ENCODE measurements around a stretch of chr3.

DNA sequence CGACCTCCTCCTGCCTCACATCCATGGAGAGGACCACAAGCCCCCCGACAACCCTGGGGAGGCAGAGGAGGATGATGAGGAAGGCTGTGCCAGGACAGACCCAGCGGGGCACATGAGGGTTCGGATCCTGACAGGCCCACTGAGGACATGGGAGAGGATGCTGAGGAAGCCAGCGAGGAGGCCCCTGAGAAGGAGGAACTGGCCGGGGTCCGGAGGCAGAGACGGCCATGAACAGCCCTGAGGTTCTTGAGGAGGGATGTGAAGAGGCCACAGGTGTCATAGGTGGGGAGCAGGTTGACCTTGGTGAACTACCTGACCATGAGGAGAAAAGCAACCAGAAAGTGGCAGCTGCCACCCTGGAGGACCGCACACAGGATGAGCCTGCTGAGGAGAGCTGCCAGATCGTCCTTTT, 55.0 kb upstream of the WNT7A start:
- PRO-cap = no peak
- RAMPAGE, long total RNA, 5 experiments = no peak in any of the 5 experiments
- RRBS = no CpG with 5 or more reads among the region's 10 CpGs

GRCh38 chr3:14144141-14145229, 19.6 kb downstream of the TMEM43 start:
- PRO-cap = no peak
- RAMPAGE, long total RNA, 5 experiments = no peak in any of the 5 experiments
- RRBS = no CpG with 5 or more reads among the region's 10 CpGs

DNA sequence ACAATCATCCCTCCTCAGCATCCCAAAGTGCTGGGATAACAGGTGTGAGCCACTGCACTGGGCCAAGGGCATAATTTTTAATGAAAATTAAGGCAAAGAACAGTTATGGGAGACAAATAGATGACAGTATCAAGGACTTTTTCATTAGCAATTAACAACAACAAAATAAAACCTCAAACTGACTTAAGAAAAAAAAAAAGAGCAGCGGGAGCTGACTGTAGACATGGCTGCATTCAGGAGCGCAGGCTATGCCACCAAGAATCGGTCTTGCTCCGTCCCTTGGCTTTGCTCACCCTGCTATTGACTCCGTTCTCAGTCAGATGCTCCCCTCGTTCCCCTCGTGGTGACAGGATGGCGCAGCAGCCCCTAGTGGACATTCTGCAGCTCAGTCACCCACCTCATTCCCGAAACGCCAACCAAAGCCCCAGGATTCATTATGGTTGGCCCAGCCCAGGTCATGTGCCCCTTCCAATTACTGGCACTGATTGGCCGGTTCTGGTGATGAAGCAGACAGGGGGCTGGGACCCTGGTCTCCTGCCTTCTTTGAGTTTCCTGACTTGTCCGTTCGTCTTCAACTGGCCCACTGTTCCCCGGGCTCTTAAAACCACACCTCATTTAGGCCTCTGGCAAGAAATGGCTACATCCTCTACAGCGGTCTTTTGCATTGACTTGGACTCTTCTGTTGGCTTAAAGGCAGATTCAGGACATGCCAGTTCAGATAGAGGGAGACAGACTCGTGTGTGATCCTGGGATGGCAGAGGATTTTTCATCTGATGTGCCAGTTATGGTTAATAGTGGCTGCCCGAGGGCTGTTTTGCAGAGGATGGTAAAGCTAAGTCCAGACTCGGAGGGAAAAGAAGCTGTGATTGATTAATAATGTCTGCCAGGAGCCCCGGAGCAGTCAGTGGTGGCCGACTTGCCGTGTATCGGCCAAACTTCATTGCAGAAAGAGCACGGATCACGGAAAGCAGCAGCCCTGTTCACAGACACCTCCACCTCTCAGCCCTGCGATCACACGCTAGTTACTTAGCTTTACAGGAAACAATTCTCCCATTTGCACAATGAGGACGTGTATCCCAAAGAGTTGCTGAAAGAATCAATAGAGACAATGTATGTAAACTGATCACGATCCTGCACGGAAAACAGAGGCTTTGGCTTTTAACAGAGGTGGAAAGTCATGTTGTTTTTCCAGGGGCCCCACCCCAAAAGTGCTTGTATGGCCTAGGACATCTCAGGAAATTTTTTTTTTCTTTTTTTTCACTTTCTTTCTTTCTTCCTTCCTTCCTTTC, 37.8 kb downstream of the LSM3 start:
- PRO-cap = no peak
- RAMPAGE, long total RNA, 5 experiments = no peak in any of the 5 experiments
- RRBS = 83% methylated on average over 4 of the region's 29 CpGs

- PRO-cap = no peak
- RAMPAGE, long total RNA, 5 experiments = no peak in any of the 5 experiments
- RRBS = no CpG with 5 or more reads among the region's 11 CpGs
Observed at GRCh38 chr3:14242919-14243761, 64.5 kb downstream of the LSM3 start.

- PRO-cap = bidirectional peak, plus-strand start at chr3:14402628, minus-strand start at chr3:14402397
- RAMPAGE, long total RNA, 5 experiments = no peak in any of the 5 experiments
- RRBS = 5% methylated on average over 15 of the region's 41 CpGs
Observed at GRCh38 chr3:14402110-14402519, 291 bp upstream of the SLC6A6 start.

DNA sequence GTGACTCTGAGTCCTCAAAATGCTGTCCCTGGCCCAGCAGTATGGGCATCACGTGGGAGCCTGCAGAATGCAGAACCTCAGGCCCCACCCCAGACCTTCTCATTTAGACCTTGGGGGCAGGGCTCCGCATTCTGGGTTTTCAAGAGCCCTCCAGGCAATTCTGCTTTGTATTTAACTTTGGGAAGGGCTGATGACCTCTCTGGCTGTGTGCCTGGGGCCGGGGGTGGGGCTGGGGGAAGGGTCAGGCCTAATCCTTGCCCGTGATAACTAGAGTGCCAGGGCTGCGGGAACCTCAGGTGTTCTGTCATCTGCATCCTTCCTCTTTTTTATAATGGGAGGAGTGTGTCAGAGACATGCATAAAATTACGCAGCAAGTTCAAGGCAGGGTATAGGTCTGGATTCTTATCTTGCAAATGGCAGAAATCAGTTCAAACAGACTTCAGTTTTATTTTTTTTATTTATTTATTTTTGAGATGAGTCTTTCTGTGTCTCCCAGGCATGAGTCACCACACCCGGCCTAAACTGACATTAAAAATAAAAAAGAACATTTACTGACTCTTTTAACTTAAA, 11.2 kb downstream of the SLC6A6 start:
- PRO-cap = no peak
- RAMPAGE, long total RNA, 5 experiments = no peak in any of the 5 experiments
- RRBS = no CpG with 5 or more reads among the region's 7 CpGs

DNA sequence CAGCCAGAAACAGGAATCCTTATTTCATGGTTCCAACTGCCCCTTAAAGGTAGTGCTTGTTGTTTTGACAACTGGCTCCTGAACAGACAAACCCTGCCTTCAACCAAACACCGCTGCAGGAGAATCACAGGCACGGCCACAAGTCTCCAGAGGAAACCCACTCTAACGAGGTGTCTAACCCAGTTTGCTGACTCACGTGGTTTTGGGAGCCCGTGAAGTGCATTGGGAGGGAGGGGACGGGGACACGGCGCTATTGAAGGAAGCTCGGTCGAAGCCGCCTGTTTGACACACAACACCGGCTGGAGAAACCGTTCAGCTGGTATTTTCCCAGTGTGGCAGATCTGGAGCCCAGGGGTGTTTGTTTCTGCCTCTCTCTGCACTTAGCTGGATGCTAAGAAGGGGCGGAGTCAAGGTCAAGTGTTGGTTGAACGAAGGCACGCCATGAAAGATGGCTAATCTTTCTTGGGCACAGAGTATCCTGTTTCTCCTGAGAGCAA, 22.3 kb downstream of the SLC6A6 start:
- PRO-cap = no peak
- RAMPAGE, long total RNA, 5 experiments = no peak in any of the 5 experiments
- RRBS = no CpG with 5 or more reads among the region's 16 CpGs

DNA sequence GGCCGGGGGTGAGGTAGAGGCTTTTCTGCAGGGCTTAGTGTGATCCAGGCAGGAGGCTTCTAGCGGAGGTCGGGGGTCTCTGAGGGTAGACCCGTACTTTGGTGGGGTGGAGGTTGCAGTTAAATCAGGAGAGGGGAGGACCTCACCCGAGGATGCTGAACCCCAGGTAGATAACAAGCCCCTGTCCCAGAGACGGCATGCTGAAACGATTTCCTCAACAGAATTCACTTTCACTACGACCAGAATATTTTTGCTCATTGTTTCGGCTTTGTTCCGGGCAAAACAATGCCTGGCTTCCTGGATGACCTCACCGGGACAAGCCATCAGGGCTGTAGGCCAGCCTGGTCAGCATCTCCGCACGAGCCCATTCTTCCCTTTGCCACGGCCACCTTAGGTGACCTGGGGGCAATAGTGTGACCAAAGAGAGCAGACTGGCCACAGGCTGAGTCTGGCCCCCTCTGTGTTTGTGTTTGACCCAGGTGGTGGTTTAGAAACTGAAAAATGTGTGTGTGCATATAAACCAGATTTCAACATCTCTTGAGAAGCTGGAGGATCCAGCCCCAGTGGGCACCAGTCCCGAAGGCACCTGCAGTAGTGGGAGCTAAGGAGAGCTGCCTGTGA, 33.0 kb downstream of the SLC6A6 start:
- PRO-cap = no peak
- RAMPAGE, long total RNA, 5 experiments = no peak in any of the 5 experiments
- RRBS = no CpG with 5 or more reads among the region's 15 CpGs

- PRO-cap = no peak
- RAMPAGE, long total RNA, 5 experiments = no peak in any of the 5 experiments
- RRBS = no CpG with 5 or more reads among the region's 7 CpGs
Observed at GRCh38 chr3:14466928-14467289, 64.5 kb downstream of the SLC6A6 start.

- PRO-cap = no peak
- RAMPAGE, long total RNA, 5 experiments = no peak in any of the 5 experiments
- RRBS = no CpG with 5 or more reads among the region's 23 CpGs
Observed at GRCh38 chr3:14652507-14653019, 1.0 kb downstream of the CCDC174 start.

GRCh38 chr3:14819208-14819884, 584 bp downstream of the FGD5 start:
- PRO-cap = no peak
- RAMPAGE, long total RNA, 5 experiments = start-site peak on the plus strand in 3 of 5 experiments, at chr3:14819376-14819723 at its widest, 8 to 46 reads per replicate
- RRBS = no CpG with 5 or more reads among the region's 20 CpGs

DNA sequence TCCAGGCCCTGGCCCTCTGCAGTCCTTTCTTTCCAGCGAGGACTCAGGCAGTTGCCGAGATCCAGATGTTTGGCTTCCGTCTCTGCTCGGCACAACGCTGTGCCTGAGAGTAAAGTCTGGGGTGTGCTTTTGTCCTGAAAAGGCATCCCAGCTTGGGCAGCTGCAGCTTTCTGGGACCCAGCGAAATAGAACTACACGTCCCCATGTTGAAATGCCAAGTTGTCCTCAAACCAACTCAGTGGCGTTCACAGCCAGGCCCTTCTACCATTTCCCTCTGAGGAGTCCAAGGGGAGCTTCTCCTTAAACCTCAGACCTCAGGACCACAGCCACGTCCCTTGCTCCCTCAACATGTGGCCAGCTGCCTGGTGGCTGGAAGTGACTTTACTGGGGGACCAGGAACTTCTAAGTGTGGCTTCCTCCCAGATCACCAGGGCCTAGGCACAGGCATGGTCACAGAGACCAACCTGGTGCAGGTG, 23.2 kb downstream of the FGD5 start:
- PRO-cap = no peak
- RAMPAGE, long total RNA, 5 experiments = no peak in any of the 5 experiments
- RRBS = no CpG with 5 or more reads among the region's 9 CpGs

- PRO-cap = no peak
- RAMPAGE, long total RNA, 5 experiments = start-site peak on the minus strand in 1 of 5 experiments, at chr3:14946003-14946168 at its widest, 31 reads per replicate
- RRBS = no CpG with 5 or more reads among the region's 10 CpGs
Observed at GRCh38 chr3:14945803-14946393, 1.5 kb upstream of the NR2C2 start.

DNA sequence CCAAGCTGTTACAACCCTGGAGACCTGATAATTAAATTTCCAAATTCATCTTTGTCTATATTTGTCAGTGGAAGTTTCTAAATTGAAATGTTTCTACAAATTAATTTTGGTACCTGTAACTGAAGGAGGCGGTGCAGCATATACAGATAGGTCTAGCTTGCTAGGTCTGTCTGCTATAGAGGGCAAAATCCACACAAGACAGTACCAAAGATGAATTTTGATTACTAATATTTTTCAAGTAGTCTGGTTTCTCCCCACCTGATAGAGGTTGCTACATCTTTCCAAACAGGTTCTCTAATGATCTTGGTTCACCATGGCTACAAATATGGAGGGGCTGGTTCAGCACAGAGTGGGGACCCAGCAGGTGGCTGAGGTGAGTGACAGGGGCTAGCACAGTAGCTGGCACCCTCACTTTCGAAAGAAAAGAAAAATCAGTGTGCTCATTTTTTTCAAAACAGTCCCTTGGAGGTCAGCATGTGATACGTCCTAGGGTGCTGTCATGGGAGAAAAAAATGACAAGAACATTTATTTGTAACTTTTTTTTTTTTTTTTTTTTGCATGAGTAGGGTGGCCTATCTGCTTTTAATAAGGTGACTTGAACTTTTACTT, 14.8 kb downstream of the NR2C2 start:
- PRO-cap = no peak
- RAMPAGE, long total RNA, 5 experiments = start-site peak on the plus strand in 1 of 5 experiments, centred at position 148 of the sequence, 8 reads per replicate
- RRBS = no CpG with 5 or more reads among the region's 3 CpGs

DNA sequence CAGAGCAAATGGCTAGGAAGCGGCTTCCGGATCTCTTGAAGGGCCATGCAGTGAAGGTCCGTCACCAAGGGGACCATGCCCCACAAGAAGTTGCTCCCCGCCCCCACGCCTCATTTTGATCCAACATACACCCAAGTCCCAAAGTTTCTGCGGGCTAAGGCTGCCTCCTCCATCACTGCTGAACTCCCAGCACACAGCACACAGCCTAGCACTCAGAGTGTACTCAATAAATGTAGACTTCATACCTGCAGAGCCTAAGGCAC, 1.2 kb downstream of the MRPS25 start:
- PRO-cap = no peak
- RAMPAGE, long total RNA, 5 experiments = no peak in any of the 5 experiments
- RRBS = no CpG with 5 or more reads among the region's 6 CpGs

DNA sequence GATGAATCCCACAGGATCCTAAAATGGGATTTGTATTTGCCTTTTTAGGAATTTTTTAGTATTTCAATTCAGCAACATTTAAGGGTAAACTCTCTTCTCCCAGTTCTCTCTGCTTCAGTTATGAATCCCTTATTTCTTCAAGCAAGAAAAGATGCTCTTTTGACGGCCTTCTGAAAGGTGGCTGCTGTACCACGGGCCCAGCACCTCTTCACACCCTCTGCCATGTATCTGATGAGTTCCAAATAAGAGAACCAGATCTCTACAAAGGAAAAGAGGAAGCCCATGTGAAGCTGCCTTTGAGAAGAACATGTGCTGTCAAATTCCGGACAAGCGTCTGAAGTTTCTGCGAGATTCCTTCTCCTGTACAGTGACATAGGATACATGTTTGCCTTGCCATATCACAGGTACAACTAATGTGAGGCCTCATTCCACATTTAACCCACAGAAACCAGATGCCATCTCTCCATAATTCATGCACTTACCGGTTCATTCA, 59.2 kb downstream of the SH3BP5 start:
- PRO-cap = no peak
- RAMPAGE, long total RNA, 5 experiments = no peak in any of the 5 experiments
- RRBS = no CpG with 5 or more reads among the region's 6 CpGs

- PRO-cap = unidirectional peak, plus-strand start at chr3:15287838
- RAMPAGE, long total RNA, 5 experiments = no peak in any of the 5 experiments
- RRBS = no CpG with 5 or more reads among the region's 19 CpGs
Observed at GRCh38 chr3:15287271-15288401, 44.8 kb downstream of the SH3BP5 start.

DNA sequence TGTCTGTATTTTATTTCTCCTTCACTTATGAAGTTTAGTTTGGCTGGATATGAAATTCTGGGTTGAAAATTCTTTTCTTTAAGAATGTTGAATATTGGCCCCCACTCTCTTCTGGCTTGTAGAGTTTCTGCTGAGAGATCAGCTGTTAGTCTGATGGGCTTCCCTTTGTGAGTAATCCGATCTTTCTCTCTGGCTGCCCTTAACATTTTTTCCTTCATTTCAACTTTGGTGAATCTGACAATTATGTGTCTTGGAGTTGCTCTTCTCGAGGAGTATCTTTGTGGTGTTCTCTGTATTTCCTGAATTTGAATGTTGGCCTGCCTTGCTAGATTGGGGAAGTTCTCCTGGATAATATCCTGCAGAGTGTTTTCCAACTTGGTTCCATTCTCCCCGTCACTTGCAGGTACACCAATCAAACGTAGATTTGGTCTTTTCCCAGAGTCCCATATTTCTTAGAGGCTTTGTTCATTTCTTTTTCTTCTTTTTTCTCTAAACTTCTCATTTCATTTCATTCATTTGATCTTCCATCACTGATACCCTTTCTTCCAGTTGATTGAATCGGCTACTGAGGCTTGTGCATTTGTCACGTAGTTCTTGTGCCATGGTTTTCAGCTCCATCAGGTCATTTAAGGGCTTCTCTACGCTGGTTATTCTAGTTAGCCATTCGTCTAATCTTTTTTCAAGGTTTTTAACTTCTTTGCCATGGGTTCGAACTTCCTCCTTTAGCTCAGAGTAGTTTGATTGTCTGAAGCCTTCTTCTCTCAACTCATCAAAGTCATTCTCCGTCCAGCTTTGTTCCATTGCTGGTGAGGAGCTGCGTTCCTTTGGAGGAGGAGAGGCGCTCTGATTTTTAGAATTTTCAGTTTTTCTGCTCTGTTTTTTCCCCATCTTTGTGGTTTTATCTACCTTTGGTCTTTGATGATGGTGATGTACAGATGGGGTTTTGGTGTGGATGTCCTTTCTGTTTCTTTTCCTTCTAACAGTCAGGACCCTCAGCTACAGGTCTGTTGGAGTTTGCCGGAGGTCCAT, 31.3 kb downstream of the METTL6 start:
- PRO-cap = no peak
- RAMPAGE, long total RNA, 5 experiments = start-site peak on the minus strand in 2 of 5 experiments, centred at positions 593 to 819 of the sequence, 5 to 9 reads per replicate
- RRBS = no CpG with 5 or more reads among the region's 13 CpGs

DNA sequence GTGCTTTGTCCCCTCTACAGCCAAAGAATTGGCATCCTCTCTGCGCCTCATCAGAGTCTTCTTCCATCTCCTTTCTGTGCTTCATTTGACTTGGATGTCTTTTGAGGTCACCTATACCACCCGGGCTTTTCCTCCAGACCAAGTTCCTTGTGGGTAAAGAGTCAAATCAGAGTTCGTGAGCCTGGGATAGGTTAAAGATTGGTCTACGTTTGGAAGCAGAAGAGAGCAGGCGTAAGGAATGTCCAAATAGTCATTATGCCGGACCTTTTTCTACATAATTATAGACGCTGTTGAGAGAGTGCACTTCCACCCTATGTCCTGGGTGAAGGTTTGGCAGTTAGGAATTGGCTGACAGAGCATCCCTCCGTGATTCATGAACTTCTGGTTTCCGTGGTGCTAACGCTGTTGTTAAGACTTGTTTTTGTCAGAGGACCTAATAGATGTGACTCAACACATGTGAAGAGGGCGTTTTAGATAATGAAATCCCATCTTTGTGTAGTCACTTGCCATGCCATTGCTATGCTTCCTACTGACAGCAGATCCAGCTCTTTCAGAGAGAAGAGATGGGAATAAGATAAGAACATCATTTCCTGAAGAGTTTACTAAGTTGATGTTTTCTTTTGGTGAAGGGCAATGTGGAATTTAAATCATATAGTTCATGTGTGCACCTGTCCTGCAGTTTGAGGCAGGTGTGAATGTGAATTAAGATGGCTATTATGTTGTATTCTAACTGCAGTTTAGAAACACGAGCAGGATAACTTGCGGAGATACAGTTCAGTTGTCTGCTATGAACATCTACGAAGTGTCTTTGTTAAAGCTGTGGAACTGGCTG, 1.2 kb downstream of the EAF1 start:
- PRO-cap = no peak
- RAMPAGE, long total RNA, 5 experiments = no peak in any of the 5 experiments
- RRBS = 10% methylated on average over 3 of the region's 14 CpGs

- PRO-cap = no peak
- RAMPAGE, long total RNA, 5 experiments = no peak in any of the 5 experiments
- RRBS = no CpG with 5 or more reads among the region's 9 CpGs
Observed at GRCh38 chr3:15637242-15638069, 35.9 kb downstream of the BTD start.

Data from stomach (tissue), 7 donors.